Parotid gland (tissue), 1 donor: ENCODE measurements around a stretch of chrX.

DNA sequence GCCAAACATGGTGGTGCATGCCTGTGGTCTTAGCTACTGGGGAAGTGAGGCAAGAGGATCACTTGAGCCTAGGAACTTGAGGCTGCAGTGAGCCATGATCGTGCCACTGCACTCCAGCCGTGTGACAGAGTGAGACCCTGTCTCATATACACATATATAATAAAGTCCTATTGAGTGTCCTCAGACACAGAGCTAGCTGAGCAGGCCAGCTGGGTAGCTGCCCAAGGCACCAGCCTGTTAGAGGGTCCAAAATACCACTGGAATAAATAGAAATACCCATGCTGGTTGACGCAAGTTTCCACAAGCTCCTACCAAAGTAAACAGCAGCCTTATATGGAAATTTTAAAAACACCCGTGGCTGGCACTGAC, 348.7 kb downstream of the BCOR start:
- PRO-cap, result no peak

- PRO-cap, result no peak
Measured at GRCh38 chrX:39826702-39827155, 271.0 kb downstream of the BCOR start.

DNA sequence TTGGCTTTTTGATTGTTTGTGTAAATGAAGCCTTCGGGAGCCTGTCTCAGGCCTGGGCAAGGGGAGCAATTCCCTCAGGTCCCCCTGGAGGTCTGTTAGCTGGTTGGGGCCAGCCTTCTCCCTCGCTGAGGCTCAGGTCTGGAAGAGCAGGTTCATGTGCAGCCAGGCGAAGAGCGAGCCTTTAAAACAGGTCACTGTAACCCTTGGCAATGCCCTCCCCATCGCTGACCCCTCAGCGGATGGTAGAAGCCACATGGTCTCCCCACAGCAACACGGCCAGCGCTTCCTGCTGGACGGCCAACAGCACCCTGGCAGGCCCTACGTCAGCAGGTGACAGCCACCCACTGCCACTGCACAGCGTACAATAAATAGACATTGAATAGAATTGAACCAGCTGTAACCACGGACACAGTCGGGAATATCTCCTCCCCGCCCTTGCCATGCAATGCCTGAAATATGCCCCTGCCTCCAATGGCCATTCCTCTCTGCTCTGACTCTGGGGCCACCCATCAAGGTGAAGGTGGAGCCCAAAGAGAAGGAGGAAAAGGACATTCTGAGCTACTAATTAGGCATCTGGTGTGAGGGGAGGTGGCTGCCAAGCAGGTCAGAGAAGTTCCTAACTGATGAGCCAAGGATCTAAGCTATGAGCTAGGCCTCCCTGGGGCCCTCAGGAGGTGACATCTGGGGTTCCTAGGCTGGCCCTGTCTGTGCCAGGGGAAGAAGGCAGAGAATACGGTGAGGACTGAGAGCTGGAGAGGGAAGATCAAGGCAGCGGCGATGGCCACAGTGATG, 202.4 kb downstream of the BCOR start:
- PRO-cap, result no peak

GRCh38 chrX:40006008-40006539, 91.7 kb downstream of the BCOR start:
- PRO-cap, result no peak

DNA sequence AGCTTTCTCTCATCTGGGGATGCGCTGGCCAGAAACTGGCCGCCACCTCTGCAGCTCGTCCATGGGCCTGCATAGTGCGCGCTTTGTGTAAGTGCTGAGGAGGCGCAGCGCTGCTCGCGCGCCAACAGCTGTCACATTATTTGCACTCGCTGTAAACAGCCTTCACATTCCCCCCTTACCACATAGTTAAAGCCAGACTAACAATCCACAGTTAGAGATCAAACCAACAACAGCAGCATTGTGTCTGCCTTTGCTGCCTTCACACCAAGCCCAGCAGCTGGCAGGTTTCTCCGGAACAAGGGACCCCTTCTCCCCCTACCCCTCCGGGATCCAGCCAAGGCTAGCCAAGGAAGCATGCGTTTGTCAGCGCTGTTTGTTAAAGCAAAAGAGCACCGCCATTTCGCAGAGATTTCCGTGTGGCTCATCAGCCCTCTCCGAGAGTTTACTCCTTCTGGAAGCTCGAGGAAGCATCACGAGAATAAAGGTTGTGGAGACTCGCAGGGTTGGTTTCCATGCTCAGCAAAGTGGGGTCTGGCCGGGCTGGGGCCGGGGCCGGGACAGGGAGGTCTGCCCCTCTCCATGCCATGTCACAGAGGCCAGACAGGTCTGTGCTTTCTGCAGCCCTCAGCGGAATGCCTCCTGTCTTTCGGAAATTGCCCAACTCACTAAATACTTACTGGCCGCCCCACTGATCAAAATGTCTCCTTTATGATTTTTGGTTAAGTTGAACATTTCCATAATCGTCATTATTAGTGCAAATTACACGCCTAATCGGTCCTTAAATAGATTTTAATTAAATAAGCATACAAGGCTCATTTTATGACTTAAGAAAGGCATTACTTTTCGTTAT, 11.0 kb downstream of the BCOR start:
- PRO-cap, result no peak

DNA sequence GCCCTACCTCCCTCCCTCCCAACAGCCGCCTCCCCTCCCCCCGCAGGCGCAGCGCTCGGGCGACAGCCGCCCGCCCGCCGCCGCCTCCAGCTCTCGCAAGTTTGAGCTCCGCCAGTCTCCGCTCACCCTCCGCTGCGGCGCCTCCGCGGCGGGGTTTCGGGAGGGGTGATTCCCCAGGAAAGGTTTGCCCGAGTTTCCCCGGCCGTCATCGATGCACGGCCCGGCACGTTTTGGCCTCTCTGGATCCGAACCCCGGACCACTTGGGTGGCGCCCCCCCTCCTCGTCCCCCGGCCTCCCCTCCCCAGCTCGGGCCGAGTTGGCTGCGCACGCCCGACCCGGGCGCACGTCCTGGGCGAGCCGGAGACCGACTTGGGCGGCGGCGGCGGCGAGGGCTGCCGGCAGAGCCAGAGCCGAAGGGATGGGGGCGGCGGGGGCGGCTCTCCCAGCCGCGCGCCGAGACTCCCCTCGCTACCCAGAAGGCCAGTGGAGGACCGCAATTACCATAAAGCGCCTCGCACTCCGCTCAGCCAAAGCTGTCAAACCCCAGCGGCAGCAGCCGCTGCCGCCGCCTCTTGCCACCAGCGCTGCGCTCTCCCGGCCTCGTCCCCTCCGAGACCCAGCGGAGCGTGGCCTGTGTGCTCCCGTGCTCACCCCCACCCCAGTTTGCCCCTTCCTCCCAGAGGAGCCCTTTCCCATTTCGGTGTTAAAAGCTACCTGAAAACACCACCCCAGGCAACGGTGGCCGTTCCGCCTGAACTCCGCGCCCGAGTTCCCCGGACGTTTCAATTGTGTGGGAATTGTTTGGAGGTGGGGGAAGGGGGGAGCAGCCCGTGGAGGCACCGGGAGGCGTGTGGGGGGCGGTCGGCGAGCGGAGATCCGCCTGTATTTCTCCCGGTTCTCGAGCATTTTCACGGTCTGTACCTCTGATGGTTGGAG, 560 bp upstream of the BCOR start:
- PRO-cap, result bidirectional peak, plus-strand start at position 45 of the sequence, minus-strand start outside the sequence

- PRO-cap, result no peak
Measured at GRCh38 chrX:40117651-40118446, 20.1 kb upstream of the BCOR start.

- PRO-cap, result no peak
Measured at GRCh38 chrX:40267456-40267890, 169.7 kb upstream of the BCOR start.

- PRO-cap, result unidirectional peak, minus-strand start at chrX:40580506; bidirectional peak, plus-strand start at chrX:40580931, minus-strand start at chrX:40580728
Measured at GRCh38 chrX:40580338-40580836, 383 bp upstream of the ATP6AP2 start.

DNA sequence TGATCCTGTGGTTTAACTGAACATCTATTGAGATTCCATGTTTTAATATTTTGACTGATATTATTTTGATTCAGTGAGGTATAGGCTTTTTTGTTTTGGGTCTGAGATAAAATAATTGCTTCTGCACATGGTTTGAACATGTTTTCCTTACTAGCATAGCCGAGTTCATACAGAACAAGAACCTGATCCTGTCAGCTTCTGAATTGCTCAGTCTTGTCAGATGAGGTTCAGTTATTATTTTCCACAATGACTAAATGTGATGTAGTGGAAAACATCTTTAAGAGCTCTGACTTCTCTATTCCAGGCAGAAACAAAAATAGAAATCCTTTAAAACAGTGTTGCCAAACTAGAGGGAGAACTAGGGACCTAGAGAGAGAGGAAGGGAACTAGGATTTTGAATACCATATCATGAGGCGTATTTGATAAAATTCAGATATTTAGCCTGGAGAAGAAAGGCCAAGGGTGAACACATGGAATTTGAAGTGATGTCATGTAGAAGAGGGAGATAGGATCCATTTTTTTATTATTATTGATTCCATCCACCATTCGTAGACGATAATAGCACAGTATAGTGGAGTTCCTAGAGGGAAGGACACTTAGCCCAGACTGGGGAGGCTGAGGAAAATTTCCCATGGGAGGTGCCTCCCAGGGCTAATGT, 2.1 kb downstream of the ATP6AP2 start:
- PRO-cap, result no peak

DNA sequence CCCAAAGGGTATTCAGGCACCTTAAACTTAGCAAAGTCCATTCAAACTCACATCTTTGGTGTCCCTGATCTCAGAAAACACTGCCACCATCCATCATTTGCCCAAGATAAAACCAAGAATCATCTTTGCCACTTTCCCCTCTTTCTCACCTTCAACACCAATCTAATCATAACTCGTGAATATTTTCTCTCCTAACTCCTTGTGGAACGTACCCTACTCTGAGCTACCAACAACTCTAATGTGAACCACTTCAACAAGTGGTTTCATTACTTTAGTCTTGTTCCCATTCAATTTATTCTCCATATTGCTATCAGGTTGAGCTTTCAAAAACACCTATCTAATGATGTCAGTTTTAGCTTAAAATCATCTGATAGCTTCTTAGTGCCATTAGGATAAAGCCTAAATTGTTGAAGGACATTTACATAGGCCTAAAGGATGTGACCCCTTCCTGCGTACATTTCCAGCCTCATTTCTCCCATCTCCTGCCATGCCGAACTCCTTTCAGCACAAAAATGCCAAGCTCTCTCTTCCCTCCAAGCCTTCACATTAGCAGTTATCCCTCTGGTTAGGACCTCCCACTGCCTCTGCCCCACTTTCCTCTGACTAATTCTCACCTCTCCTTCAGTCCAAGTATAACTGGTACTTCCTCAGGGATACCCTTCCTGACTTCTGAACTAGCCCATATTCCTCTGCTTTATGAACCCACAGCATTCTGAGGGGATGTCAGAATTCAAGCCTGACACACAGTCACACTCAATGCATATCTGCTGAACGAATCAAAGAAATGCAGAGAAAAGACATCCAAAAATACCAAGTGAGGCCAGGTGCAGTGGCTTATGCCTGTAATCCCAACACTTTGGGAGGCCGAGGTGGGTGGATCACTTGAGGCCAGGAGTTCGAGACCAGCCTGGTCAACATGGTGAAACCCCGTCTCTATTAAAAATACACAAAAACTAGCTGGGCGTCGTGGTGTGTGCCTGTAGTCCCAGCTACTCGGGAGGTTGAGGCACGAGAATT, 40.1 kb upstream of the CXorf38 start:
- PRO-cap, result no peak

DNA sequence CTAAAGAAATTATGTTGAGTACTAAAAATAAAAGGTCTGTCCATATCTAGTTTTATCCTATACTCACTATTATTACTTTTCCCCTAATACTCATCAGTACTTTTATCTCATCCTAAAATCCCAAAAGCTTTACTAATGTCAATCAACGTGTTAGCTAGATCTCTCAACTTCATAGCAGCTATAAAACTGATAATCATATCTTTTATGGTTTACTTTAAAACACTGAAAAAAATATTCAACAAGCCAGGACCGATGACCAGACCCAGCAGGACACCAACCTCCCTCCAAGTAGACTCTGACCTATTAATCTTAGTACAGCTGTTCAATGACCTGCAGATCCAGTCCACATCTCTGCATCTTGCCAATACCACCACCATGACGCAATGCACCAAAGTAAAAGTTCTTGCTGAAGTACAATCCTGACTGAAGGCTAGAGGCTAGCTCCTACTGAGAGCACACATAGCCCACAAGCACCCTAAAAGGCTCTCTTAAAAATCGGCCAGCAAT, 7.8 kb downstream of the MED14 start:
- PRO-cap, result no peak

GRCh38 chrX:40933345-40934339, 151.6 kb upstream of the USP9X start:
- PRO-cap, result no peak

- PRO-cap, result no peak
Measured at GRCh38 chrX:41090340-41091131, 5.3 kb downstream of the USP9X start.

DNA sequence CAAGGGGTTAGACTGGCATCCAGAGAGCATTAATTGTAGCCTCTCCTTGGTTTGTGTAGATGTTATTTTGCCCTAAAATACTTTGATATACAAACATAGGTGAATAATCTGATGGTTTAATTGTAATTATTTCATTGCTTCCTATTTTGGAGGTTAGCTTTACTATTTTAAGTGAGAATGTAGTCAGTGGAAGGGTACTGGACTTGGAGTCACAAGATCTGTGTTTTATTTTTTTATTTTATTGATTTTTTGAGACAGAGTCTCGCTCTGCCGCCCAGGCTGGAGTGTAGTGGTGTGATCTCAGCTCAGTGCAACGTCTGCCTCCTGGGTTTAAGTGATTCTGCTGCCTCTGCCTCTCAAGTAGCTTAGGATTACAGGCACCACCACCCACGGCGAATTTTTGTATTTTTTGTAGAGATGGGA, 11.0 kb downstream of the USP9X start:
- PRO-cap, result no peak

GRCh38 chrX:41229112-41229726, 104.7 kb upstream of the DDX3X start:
- PRO-cap, result no peak

GRCh38 chrX:41333034-41333671, 809 bp upstream of the DDX3X start:
- PRO-cap, result bidirectional peak, plus-strand start at chrX:41333297, minus-strand start at chrX:41333182; bidirectional peak, plus-strand start at chrX:41333524, minus-strand start at chrX:41333471

- PRO-cap, result no peak
Measured at GRCh38 chrX:41578193-41578632, 110.6 kb upstream of the GPR34 start.

GRCh38 chrX:41946104-41946488, 22.7 kb upstream of the CASK start:
- PRO-cap, result no peak

DNA sequence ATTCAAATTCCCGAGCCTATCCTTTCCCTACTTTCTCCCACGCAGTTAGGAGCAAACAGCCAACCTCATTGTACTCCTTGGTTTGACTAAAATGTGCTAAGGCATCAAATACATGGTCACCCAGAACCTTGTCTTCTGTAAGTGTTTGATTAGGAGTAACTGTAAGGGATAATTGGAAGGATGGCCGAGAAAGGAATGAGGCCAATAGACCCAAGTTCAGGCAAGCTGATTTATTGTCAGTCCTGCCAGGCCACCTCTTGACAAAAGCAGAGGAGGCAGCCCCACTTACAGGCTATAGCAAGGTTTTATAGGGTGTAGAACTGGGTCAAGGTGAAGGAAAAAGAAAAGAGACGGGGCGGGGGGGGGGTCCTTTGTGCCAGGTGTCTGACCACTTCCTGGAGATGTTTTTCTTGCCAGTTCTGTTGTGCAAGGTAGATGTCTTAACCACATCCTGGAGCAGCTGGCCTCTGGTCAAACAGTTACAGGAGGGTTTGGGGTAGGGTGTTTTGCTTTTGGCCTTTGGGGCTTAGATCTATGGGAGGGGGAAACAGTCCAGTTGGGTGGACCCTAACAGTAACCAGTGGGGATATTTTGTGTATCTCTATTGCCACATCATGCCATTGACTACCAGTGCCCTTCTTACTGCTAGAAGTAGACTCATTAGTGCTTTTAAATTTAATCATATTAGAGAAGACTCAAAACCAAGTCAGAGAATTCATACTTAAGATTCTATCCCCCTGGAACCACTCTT, 165.6 kb upstream of the PPP1R2C start:
- PRO-cap, result no peak